Parotid gland (tissue), 1 donor: Measurements from ENCODE around the gene ZNF184.

- PRO-cap = no peak
Observed at GRCh38 chr6:26330790-26331420, 34.1 kb upstream of the BTN3A2 start.

GRCh38 chr6:26384113-26384513 is 1.2 kb downstream of the BTN2A2 start:
- PRO-cap = no peak

DNA sequence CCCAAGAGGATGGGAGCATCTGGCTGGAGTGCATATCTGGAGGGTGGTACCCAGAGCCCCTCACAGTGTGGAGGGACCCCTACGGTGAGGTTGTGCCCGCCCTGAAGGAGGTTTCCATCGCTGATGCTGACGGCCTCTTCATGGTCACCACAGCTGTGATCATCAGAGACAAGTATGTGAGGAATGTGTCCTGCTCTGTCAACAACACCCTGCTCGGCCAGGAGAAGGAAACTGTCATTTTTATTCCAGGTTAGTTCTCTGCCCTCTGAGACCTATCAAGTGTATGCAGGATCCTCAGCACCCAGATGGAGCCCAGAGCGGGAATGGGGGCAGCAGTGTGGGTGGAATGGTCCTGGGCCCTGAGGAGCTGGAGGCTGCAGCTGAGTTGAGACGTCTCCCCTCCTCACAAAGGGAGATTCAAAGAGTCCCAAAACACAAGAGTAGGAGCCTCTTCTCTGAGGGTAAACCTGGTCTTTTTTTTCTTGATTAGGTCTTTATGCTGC is 5.2 kb downstream of the BTN2A2 start:
- PRO-cap = no peak

GRCh38 chr6:26420780-26422025 is 19.1 kb upstream of the BTN3A3 start:
- PRO-cap = unidirectional peak, plus-strand start at chr6:26421426; unidirectional peak, plus-strand start at chr6:26421667

GRCh38 chr6:26465160-26465586 is 7.4 kb downstream of the BTN2A1 start:
- PRO-cap = no peak

DNA sequence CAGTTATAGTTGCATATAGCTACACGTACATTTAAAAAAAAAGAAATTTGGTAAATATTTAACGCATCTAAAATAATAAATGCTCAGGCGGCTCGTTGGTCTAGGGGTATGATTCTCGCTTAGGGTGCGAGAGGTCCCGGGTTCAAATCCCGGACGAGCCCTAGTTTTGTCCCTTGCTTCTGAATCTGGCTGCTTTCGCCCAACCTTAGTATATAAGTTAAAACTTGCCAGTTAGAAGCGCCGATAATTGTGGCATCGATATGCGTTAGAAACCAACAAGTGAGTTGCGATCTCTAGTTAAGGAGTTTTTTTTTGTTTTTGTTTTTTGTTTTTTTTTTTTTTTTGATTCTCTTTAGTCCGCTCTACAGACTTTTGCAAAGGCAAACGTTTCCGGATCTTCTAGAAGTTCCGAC is 17.0 kb downstream of the HMGN4 start:
- PRO-cap = no peak

- PRO-cap = no peak
Observed at GRCh38 chr6:26576302-26576763, 20.4 kb upstream of the ABT1 start.

DNA sequence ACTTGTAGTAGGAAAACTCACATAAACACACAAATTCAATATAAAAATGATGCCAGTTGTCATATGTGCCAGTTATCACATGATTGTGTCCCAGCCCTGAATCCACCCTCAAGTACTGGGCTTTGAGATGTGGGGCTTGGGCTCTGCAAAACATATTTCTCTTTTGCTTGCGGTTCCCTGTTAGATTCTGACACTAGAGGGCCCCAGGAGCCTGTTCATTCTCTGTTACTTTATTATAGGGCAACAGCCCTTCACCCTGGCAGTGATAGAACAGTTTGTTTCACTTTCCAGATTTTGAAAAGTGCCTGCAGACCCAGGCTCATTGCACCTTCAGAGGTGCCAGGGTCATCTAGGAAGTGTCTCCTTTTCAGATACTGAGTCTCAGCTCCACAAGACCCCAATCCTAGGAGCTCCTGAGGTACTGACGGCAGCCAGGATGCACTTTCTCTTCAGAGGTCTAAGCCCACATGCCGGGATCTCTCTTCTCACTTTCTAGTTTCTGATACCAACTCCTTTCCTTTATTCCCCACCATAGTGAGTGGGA is 10.7 kb downstream of the ABT1 start:
- PRO-cap = no peak

- PRO-cap = no peak
Observed at GRCh38 chr6:26956046-26956279, 176.6 kb downstream of the H2BC11 start.

DNA sequence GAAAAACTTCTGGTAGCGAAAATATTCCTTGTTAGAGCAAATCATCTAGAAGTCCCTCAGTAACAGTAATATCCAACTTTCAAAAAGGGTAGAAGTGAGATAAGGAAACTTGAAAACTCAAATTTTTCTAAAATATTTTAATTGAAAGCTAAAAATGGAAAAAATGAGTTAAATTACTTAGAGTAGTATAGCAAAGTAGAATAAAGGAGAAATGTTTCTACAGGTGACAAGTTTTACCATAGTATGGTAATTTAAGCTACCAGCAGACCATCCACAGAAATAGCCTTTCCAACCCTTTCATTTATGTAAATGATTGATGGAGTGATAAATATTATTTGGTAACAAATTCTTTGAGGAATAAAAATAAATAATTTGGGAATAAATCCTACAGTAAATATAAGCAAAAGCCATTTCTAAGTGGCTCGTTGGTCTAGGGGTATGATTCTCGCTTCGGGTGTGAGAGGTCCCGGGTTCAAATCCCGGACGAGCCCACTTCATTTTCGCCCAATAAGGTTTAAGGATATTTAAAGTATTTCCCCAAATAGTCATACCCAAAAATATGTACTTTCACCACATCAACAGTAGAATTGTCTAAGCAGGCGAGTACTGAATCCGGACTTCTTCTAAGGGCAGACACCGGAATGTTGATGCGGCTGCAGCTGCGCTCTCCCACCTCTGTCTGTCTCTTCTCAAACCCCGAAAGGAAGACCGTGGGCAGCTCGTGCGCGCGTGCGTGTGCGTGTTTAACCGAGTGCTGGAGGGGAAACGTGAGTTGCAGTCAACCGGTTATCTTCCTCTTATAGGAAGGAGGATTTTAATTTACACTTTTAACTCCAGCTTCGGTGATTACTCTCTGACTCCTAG is 41.0 kb downstream of the H2BC11 start:
- PRO-cap = no peak

DNA sequence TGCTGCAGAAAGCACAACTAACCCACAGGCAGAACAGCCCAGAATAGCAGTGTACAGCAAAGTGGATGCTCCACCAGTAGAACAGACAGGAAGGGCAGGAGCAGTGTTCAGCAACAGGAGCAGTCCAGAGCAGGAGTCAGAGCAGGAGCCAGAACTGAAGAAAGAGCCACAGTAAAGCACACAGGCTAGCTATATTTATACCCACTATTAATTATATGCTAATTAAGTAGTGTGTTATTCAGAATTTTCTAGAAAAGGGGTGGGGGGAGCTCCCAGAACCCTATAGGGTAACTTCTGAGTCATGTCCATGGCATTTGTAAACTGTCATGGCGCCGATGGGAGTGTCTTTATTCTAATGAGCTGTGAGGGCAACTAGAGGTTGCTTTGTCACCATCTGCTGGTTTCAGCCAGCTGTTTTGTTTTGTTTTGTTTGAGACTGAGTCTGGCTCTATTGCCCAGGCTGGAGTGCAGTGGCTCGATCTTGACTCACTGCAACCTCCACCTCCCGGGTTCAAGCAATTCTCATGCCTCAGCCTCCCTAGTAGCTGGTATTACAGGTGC is 17.5 kb downstream of the H2BC11 start:
- PRO-cap = no peak

- PRO-cap = no peak
Observed at GRCh38 chr6:27162152-27162628, 15.3 kb downstream of the H2AC12 start.

GRCh38 chr6:27213754-27214185 is 33.7 kb upstream of the PRSS16 start:
- PRO-cap = no peak

DNA sequence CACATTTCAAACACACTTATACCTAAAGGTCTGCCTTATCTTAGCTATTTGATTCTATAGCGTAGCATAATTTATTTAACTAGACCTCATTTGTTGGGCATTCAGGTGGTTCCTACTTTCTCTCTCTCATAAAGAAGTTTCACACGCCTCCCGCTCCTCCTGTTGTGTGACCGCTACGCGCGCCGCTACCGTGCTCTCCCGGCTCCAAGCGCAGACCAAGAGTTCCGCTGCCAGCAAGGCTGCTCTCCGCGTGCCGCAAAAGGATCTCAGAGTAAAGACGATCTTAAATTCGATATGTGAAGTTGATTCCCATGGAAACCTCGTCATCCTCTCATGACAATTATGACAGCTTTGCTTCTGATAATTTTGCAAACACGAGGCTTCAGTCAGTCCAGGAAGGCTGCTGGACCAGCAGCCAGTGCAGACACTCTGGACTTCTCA is 20.4 kb downstream of the PRSS16 start:
- PRO-cap = no peak

DNA sequence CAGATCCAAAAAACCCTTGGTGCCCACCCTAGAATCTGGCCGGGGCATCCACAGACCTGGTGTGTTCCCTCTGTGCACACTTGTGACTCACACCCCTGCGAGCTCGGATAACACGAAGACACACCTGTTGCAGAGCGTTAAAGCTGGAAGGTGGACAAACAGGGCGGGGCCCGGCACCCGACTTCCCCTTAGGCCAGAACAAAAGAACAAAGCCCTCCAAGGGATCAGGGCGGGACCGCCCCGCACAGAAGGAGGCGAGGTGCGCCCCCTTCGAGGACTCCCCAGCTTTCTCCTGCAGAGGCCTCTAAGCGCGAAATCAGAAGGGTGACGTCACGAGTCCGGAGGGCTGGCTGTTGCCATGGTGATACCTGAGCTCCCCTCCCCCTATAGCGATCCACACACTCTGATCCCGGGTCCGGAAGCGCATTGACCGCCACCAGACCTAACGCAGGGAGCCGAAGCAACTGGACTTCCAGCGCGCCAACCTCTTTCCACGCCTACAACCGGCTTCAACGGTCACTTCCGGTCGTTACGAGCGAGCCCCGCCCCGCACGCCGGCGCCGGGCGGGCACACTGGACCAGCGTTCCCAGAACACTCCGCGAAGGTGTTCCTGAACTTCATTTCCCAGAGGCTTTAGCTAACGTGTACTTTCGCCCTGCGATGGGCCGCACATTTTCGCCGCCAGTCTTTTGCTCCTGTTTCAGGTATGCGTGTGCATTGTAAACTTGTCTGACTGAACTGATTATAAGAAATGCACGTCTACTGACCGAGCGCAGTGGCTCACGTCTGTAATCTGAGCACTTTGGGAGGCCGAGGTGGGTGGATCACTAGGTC is at the start of gene ZNF184:
Gene ZNF184, minus strand, starts transcription at position 501 of the 835 bp plus-strand sequence.
- PRO-cap = bidirectional peak, plus-strand start at position 641 of the sequence, minus-strand start at position 289 of the sequence

DNA sequence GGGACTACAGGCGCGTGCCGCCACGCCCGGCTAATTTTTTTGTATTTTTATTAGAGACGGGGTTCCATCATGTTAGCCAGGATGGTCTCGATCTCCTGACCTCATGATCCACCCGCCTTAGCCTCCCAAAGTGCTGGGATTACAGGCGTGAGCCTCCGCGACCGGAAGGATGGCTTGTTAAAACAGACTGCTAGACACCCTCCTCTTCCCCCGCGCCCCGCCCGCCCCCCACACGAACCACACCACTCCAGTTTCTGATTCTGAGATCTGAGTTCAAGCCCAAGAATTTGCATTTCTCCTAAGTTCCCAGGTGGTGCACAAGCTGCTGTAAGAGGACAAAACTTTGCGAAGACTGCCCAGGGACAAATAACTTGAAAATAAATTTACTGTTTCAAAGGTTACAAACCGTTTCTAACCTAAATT is 71.3 kb upstream of the ZNF184 start:
- PRO-cap = no peak

GRCh38 chr6:27553042-27553948 is 80.4 kb upstream of the ZNF184 start:
- PRO-cap = no peak

DNA sequence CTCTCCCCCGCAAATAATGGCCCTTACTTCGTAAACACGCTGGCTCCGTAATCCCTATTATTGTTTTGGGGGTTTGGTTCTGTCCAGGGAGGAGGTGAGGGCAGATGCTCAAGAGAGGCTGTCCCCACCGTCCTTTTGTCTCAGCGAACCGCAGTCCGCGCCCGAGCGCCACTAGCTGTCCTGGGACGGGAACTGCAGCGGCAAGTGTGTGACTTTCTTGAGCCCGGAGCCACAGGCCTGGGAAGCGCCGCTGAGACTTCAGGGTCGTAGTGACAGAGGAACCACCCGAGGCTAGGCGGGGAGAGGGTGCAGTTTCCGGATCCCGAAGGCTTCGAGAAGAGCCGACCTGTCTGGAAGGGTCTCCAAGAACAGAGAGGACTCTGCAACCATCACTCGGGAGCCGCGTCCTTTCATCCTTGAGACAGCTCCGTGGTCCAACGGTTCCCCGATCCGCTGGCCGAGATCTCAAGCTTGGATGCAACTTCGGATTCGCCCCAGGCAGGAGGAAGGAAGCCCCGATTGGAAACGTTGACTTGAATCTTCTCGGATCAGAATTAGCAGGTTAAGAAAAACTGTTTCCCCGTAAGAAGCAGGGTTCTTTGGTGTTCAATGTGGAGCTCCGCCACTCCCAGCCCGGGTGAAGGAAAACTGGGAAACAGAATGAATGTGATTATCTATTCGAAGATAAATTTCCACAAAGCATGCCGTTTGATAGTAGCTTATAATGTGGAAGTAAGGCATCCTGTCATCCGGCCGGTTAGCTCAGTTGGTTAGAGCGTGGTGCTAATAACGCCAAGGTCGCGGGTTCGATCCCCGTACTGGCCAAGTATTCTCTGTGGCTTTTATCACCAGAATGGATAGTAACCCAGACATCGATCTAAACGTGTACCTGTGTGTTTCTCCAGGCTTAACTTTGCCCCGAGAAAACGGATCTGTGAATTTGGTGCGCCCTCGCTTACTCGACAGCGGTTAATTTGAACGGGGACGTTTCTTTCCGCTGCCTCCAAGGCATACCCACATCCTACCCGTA is 120.0 kb downstream of the H2BC13 start:
- PRO-cap = no peak

- PRO-cap = no peak
Observed at GRCh38 chr6:27753852-27754640, 53.7 kb downstream of the H2BC13 start.

GRCh38 chr6:27782561-27783375 is 25.0 kb downstream of the H2BC13 start:
- PRO-cap = no peak